Thoracic aorta endothelial cell (primary cell): ENCODE measurements around the gene EPHA10.

DNA sequence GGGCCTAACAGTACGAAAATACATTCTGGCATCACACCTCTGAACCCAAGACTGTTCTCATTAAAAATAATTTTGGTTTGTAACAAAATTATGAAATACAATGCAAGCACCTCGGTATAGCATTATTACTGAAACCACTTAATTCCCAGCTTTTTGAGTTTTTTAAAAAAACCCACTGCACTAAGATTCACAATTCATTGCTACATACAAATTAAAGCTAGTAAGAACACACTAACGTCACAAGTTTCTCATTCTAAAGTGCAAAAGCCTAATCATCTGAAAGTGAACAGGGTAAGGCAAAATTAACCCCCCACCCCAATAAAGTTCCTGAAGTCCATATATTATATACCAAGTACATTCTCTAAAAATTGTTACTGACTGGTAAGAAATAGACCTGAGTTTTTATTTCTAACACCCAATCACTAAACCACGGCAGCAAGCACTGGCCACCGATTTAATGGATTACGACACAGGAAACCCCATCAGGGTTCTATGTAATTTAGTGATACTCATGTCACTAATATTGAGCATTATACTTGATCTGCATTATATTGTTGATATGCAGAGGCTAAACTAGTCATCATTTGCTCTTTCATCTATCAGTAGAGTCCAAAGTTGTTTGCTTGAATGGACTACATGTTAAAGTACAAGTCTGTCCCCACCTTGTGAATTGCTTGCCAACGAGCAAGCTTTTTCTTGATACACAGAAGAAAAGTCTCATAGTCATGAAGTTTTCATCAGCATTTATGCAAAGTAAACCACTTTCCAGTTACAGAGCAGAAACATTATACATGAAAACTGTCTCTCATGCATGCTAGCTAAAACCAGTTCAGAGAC is 13.3 kb downstream of the SFPQ start:
- CAGE, long polyA plus RNA, result no peak

DNA sequence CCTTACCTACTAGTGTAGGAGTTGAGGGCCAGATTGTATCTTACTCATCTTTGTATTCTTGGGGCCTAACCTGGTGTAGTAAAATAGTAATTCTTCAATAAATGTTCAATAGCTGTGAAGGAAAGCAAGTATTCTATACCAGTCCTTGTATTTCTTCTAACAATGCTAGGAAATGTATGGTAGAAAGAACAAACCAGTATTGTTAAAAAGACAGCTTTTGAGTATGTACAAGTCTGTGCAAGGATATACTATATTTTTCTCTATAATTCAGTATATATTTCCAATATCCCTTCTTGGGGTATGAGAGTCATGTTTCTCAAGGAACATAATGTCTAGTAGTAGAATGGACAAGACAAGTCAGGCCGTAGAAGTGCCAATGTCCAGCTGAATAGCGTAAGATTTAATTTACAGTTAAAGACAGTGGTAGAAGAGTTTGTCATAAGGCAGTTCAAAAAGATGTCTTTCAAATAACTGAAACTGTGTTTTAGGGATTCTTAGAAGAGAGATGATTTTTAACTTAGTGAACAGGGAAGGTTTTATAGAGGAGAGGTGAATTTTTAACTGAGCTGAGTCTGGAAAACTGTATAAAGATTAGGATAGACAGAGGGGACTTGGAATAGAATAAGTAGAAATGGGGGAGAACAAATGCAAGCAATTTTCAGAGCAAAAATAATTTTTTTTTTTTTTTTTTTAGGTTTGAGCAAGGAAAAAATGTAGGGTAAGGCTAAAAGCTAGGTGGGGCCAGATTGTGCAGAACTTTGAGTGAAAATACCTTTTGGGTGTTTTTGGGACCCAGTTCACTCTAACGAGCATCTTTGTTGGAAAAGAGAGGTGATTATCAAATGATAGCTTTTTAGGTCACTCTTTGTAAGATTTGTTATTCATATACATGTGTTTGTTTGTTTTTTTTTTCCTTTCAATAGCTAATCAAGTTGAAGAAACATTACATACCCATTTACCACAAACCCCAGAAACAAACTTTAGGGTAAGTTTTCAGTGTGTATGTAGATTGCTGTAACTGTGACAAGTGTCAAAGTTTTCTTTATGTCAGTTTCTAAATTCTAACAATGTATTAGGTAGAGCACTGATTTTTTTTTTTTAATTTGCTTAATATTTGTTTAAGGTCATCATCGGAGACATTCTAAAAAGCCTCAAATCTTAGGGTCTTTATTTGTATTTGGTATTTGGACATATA is 92.2 kb downstream of the ZMYM4 start:
- CAGE, long polyA plus RNA, result no peak

DNA sequence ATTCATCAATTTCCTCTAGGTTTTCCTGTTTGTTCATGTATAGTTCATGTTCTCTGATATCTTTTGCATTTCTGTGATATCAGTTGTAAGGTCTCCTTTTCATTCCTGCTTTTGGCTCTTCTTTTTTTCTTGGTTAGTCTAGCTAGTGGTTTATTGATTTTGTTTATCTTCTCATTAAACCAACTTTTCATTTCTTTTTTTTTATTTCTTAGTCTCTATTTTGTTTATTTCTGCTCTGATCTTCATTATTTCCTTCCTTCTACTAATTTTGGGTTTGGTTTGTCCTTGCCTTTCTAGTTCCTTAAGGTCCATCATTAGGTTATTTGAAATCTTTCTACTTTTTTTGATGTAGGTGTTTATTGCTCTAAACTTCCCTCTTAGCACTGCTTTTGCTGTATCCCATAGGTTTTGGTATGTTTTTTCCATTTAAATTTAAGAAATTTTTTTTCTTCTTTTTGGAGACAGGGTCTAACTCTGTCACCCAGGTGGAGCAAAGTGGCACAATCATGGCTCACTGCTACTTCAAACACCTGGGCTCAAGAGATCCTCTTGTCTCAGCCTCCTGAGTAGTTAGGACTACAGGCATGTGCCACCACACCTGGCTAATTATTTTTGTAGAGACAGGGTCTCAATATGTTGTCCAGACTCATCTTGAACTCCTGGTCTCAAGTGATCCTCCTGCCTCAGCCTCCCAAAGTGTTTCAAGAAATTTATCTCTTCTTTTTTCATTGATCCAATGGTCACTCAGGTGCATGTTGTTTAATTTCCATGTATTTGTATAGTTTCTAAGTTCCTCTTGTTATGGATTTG is 29.3 kb downstream of the KIAA0319L start:
- CAGE, long polyA plus RNA, result no peak

- CAGE, long polyA plus RNA, result no peak
Observed at GRCh38 chr1:35596215-35597134, 23.4 kb downstream of the TFAP2E start.

GRCh38 chr1:35779746-35780017 is 9.9 kb upstream of the CLSPN start:
- CAGE, long polyA plus RNA, result no peak

- CAGE, long polyA plus RNA, result no peak
Observed at GRCh38 chr1:35926582-35927388, 4.1 kb upstream of the AGO3 start.

DNA sequence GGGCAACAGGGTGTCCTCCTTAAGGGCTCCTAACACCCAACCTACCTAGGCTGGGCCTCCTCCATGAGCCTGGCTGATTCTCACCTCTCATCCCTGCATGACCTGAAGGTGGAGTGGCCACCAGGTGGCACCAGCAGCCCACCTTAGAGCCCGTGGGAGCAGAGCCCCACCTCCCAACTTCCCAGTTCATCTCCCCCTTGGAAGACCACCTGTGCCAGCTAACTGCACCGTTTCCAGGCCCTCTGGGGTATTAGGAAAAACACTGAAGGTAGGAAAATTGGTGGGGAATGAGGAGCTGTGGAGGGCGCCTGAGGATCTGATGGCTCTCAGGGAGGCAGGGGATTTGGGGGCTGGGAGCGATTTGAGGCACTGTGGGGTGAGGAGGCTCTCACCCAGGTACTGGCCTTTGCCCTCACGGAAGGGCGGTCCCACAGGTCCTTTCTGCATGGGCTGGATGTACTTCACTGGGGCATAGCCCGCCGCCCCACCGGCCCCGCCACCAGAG is 11.0 kb downstream of the ADPRS start:
- CAGE, long polyA plus RNA, result no peak

DNA sequence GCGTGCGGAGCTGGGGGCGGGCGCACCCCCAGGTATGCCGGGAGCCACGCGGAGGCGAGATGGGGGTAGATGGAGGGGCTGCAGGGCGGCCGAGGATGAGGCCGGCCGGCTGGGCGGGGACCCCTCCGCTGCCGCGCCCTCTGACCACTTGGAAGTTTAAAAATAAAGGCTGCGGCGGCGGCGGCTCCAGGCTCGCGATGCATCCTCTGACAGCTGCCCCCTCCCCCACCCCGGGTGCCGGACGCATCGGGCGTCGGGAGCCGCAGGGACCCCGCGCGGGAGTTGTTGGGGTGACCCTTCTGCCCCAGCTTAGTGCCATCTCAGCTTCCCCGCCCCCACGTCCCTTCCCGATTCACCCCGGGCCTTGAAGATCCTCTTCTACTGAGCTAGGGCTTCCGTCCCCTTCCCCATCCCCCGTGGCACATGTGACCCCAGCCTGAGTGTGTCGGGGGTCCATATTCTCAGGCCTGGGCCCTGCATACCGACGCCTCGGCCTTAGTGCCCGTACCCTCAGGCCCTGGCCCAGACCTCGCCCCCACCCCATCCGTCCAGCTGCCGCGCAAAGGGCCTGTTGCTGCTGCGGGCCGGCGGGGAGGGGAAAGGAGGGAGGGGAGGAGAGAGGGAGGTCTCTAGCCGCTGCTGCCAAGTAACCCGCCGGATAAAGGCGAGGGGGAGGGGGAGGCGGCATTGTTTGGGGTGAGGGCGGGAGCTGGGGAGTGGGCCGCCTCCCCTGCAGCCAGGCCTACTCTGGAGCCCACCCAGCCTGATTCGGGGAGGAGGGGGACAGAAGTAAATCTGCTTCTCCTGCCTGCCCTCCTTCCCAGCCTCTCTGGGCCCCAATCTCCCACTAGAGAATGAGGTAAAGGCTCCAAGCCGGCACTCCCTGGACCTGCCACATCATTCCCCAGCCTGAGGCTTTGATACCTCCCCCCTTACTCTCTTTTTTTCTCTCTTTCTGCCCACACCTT is 756 bp downstream of the MAP7D1 start:
- CAGE, long polyA plus RNA, result no peak

DNA sequence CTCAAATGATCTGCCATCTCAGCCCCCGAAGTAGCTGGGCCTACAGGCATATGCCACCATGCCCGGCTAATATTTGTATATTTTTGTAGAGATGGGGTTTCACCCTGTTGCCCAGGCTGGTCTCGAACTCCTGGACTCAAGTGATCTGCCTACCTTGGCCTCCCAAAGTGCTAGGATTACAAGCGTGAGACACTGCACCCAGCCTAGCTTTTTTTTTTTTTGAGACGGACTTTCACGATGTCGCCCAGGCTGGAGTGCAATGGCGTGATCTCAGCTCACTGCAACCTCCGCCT is 34.1 kb downstream of the MAP7D1 start:
- CAGE, long polyA plus RNA, result no peak

- CAGE, long polyA plus RNA, result no peak
Observed at GRCh38 chr1:36226565-36226995, 2.3 kb downstream of the THRAP3 start.

- CAGE, long polyA plus RNA, result no peak
Observed at GRCh38 chr1:36306472-36307487, 612 bp downstream of the SH3D21 start.

DNA sequence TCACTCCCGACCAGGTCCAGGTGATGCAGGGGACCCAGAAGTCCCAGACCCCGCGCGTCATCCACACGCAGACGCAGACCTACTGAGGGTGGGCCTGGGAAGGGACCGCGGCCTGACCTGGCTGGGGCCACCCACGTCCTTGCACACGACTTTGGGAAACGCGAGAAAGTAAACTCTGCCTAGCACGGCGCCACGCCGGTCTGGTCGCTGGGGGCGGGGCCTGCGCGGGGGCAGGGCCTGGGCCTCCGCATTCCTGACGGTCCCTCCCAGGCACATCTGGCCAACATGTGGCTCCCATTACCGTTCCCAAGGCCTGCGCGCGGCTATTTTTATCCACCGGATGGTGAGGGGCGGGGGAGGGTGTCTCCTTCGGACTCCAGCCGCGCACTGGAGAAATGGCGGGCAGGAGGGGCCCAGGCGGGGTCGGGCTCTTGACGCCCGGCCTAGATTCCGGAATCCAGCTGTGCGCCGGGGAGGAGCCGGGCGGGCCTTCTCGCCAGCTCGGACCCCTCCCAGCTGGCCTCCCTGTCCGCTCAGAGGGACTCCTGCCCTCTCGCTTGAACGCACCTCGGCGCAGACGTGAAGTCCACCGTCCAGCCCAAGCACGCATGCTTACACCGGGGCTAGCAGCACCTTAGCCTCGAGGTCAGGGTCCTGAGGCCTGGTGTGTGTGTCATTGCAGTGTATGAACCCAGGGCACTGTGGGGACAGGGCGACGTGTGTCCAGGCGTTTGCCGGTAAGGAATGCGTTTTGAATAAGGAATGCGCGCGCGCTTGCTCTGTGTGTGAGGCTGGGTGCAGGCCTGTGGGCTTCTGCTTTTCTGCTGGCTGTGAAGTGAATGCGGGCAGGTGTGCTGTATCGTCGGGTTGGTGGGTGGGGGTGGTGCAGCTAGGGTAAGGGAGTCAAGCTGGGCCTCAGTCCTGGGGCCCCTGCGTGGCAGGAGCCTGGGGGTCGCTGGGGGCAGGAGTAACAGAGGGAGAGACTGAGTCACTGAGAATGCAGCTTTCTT is 2.1 kb downstream of the EVA1B start:
- CAGE, long polyA plus RNA, result no peak

GRCh38 chr1:36483142-36483518 is 417 bp upstream of the CSF3R start:
- CAGE, long polyA plus RNA, result no peak

GRCh38 chr1:36824298-36824553 is 210.1 kb downstream of the GRIK3 start:
- CAGE, long polyA plus RNA, result no peak

DNA sequence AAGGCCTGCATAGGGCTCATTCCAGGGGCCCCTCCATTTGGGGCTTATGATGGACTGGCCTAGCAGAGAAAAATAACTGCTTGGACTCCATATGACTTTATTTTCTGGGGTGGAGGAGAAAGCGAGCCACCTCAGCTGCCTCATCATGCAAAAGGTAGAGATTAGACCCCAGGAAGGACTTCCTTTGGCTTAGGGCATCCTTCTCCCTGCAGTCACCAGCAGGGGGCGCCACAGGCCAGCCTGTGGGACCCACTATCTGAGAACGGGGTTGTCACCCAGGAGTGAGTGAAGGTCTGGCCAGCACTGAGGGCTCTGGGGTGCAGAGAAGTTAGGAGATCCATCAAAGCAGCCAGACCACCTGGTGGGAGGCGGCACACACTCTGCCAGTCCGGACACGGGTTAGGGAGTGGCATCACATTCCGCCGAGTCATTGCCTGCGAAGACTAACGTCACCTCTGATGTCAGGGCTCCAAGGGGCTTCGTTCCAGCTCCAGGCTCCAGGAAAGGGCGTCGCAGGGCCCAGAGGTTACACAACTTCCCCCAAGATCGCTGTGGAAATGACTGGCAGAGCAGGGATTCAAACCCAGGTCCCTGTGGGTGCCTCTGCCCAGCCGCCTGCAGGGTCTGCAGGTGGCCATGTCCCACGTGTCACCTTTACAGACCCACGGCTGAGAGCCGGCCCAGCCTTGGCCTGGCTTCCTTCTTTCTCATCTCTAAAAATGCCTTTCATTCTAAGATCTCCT is 19.4 kb upstream of the ZC3H12A start:
- CAGE, long polyA plus RNA, result no peak

GRCh38 chr1:37568066-37568605 is 11.4 kb downstream of the DNALI1 start:
- CAGE, long polyA plus RNA, result no peak

DNA sequence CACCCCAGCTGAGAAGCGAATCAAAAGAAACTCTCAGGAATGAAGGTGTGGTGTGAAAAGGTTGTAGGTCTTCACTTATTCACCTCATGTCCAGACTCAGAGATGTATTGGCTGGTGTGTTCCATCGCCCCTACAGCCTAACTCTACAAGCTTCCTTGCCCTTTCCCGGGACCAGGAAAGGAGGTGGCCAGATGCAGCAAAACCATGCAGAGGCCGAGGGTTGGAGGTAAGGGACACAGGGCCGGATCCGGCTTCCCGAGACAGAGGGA is 12.8 kb downstream of the EPHA10 start:
- CAGE, long polyA plus RNA, result no peak

DNA sequence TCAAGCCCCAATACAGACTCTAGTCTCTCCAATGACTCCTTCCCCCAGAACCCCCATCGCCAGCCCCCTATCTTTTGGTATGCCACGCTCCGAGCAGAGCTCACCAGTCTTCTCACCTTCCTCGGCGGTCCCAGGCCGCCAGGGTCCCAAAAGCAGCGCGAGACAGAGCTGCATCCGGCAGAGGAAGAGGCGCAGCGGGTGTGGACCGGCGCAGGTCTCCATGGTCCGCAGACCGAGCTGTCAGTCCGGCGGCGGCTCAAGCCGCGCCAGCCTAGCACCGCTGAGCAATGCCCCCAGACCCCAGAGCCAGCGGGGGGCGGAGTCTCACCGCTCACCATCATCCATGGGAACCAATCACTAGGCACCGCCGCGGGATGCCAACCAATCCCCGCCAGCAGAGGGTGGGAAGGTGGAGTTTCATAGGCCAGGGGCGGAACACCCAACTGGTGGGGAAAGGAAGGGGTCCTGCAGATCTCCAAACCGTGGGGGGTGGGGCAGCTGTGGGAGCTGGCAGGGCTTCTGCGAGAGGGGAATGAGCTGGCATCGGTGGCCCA is at the start of gene EPHA10:
EPHA10 (minus strand) TSS at position 276 of the 554 bp plus-strand sequence.
- CAGE, long polyA plus RNA, result no peak

GRCh38 chr1:37794370-37795308 is 992 bp downstream of the MANEAL start:
- CAGE, long polyA plus RNA, result no peak

DNA sequence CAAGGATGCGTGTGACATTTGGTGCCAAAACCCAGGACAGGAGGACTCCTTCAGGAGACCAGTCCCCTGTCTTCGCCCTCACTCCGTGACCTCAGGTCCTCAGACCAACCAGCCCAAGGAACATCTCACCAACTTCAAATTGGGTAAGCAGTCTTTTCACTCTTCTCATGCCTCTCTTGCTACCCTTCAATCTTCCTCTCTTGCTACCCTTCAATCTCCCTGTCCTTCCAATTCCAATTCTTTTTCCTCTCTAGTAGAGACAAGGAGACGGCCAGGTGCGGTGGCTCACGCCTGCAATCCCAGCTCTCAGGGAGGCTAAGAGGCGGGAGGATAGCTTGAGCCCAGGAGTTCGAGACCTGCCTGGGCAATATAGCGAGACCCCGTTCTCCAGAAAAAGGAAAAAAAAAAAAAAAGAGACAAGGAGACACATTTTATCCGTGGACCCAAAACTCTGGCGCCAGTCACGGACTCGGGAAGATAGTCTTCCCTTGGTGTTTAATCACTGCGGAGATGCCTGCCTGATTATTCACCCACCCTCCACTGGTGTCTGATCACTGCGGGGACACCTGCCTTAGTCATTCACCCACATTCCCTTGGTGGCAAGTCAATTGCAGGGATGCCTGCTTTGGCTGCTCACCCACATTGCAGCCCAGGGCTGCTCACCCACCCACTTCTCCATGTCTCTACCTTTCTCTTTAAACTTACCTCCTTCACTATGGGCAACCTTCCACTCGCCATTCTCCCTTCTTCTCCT is 38.5 kb downstream of the INPP5B start:
- CAGE, long polyA plus RNA, result no peak